Hair follicular keratinocyte (primary cell): ENCODE measurements around a stretch of chr15.

GRCh38 chr15:91942557-91942983 lies 89.1 kb downstream of the SLCO3A1 start:
- RAMPAGE, long total RNA: no peak

DNA sequence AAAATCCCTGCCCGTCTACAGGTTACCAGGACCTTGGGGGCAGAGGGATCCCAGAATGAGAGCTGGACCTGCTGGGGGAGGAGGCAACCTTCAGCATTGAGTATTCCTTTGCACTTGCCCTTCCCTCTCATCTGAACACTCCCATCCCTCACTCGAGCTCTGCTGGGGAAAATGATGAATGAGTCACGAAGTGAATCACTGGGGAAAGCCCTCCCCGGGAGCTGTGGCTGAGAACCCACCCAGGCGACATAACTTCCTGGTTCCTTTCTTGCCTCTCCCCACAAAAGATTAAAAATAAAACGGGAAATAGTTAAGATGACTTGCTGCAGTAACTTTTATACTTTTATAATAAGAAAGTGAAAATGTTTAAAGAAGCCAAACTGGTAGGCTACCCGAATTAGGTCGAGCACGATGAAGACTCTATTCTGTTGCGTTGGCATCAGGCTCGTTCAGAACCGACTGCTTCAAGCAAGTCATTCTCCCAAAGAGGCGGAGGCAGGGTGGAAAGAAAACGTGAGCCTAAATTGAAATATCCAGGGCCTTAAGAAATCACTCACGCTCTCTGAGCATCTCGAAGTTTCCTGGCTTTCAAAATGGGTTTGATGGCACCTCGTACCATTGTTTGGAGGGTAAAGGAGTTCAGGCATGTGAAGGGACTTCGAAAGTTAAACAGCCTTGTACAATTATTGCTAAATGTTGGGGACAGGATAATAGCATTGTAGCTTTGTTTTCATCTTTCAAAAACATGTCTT lies 216.3 kb downstream of the SLCO3A1 start:
- RAMPAGE, long total RNA: no peak

GRCh38 chr15:92614318-92614789 lies 41.2 kb downstream of the FAM174B start:
- RAMPAGE, long total RNA: no peak

DNA sequence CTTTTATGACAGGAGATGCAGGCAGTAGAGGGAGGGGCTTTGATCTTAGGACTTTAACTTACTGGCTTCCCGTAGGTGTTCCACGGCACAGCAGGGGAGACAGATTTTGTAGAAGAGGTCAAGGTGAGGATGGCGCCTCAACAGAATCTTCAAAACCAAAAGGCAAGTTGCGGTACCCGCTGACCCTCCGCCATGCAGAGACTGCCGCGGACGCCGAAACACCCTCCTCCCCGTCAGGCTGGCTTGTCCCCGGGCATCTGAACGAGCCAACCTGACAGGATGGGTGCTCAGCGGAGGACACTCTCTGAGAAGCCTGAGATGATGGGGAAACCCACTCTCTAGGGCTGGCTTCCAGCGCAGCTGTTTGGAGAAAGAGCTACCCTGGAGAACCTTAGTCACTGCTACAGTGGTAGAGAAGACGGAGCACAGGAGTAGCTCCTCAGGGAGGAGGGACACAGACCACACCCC lies 39.1 kb downstream of the FAM174B start:
- RAMPAGE, long total RNA: no peak

GRCh38 chr15:92617282-92618274 lies 38.0 kb downstream of the FAM174B start:
- RAMPAGE, long total RNA: no peak

DNA sequence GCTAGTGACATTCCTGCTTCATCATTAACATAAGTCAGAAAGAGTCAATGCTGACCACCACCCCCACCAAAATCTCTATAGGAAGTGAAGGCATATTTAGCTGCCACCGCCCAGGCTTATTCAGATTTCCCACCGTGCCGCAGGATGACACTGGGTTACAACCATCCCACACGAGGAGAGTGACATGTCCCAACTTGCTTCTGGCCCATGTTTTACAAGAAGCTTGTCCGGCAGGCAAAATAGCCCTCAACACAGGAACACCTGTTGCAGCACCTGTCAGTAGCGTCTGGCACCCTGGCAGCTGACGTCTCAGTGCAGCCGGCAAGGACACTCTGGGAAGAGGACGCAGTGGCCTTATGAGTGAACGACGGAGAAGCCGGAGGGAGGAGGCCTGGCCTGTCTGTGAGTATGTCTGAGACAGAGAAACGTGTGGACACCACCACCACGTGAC lies 32.2 kb downstream of the FAM174B start:
- RAMPAGE, long total RNA: no peak

DNA sequence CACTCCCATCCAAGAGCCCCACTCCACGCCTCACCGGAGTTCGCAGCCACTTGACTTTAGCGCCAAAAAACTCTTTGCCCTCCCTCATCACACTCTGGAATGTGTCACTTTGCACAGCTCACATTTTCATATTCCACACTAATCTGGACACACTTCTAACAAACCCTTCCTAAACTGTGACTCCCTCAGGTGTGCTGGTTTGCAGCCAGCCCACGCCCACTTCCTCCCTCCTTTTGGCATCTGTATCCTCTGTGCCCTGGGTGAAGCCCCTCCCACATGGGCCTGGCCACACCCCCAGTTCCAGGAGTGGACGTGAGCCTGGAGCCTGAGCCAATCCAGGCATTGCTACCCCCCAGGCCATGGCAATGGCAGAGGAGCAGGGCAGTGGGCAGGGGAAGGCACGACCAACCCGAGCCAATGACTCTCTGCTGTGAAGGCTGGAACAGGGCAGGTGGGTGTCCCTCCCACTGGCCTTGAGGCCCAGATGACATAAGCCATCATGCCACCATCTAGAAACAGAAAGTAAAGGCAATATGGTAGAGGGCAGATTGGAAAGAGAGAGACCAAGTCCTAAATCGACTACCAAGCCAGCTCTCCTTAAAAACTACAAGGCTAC lies 18.7 kb downstream of the FAM174B start:
- RAMPAGE, long total RNA: no peak

DNA sequence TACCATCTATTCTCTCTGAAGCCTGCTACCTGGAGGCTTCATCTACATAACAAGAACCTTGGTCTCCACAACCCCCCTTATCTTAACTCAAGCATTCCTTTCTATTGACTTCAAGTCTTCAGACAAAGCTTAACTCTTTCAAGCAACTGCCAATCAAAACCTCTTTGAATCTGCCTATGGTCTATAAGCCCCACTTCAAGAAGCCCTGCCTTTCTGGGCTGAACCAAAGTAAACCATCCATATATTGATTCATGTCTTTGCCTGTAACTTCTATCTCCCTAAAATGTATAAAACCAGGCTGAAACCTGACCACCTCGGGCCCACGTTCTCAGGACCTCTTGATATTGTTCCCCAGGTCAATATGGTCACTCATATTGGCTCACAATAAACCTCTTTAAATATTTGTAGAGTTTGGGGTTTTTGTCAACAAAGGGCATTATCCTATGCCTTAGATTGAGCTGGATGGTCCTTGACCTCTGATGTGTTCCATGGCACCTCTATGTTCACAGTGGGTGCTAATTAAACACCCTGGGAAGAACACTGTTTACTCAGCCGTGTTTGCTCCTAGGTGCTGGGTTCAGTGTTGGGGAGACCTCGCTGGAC lies 7.6 kb downstream of the FAM174B start:
- RAMPAGE, long total RNA: no peak

GRCh38 chr15:92667392-92668337 lies 12.1 kb upstream of the FAM174B start:
- RAMPAGE, long total RNA: no peak

- RAMPAGE, long total RNA: no peak
Measured at GRCh38 chr15:92714007-92715092, 58.8 kb upstream of the FAM174B start.

GRCh38 chr15:92820016-92821122 lies 79.8 kb upstream of the CHD2 start:
- RAMPAGE, long total RNA: no peak

DNA sequence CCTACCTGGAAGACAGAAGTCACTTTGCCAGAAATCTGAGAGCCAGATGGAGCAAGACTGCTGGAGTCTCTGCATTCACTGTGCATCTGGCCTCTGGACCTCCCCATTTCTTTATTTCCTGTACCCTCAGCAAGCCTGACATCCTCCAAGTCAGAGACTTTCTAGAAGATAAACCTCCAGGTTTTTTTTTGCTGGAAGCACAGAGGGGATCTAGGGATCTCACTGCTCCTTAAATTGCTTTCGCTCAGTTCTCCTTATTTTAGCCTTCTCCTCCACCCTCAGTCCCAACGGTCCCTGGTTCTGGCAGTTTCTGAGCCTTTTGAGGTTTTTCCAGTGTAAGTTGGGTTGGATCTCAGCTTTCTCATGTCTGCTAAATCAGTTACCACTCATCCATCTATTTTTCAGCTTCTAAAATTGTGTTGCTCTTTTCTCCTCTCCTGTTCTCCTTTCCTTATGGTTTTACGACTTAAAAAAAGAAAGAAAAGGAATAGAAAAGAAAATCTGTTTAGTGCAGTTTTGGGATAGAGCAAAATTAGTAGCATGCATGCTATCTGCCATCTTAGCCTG lies 22.7 kb upstream of the CHD2 start:
- RAMPAGE, long total RNA: no peak

- RAMPAGE, long total RNA: no peak
Measured at GRCh38 chr15:92882487-92883110, 17.5 kb upstream of the CHD2 start.

DNA sequence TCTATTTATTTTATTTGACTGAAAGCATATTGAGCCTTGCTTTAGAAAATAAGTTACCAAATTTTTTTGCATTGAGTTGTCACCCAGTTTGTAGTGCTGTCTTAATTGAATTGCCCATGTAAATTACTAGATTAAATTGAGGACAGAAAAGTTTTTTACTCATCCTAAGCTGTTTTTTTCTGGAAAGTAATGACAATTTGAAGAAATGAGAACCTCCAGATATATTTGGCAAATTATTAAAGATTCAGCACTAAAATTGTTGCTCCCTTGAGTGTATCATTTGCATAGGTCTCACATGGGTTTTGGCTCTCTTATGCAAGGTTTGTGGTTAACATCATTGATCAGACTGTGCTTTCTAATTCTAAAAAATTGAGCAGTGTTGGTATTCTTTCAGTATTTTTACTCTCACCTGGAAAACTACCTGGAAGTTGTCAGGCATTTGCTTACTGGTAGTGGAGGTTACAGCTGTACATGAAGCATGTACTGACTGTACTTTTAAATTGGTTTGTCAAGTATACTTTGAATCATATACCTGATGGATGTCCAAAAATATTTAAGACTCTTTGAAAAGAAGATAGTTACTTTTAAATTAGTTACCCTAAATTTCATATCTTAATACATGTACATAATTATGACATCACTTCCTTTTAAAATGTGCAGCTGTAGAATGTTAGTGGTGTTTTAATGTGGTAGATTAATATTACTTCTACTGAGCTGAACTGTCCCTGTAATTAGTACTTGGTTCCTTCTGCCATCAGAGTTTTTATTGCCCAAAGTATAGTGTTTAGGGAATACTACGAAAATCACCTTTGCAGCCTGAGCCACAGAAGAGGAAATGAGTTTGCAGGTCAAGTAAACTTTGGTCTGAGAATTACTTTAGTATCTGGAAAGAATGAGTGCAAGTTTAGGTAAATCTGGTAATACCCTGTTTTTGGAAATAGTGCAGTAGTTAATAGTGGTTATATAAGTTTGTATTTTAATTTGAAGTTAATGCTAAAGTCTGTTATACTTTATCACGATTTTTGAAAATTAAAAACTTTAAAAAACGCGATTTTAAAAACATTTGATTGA lies 2.7 kb downstream of the CHD2 start:
- RAMPAGE, long total RNA: no peak

- RAMPAGE, long total RNA: no peak
Measured at GRCh38 chr15:92922416-92922862, 22.3 kb downstream of the CHD2 start.

GRCh38 chr15:92923962-92924840 lies 24.1 kb downstream of the CHD2 start:
- RAMPAGE, long total RNA: no peak

DNA sequence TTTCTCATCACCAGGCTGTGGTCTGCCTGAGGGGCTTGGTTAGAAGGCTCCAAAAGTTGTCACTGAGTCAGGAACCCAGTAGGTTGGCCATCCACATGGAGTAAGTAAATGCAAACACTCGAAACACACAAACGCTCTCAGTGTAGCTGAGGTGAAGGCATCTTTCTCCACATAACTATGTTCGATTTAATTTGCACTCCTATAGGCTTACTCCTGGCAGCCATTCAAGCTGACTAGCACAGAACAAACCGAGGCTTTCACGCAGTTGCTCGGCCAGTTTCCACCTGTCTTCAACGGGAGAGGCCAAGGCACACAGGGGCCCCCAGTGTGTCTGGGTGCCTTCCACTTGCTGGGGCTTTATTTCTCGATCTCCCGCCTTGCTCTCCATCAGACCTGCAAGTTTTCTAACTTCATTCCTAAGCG lies 18.9 kb downstream of the RGMA start:
- RAMPAGE, long total RNA: no peak

DNA sequence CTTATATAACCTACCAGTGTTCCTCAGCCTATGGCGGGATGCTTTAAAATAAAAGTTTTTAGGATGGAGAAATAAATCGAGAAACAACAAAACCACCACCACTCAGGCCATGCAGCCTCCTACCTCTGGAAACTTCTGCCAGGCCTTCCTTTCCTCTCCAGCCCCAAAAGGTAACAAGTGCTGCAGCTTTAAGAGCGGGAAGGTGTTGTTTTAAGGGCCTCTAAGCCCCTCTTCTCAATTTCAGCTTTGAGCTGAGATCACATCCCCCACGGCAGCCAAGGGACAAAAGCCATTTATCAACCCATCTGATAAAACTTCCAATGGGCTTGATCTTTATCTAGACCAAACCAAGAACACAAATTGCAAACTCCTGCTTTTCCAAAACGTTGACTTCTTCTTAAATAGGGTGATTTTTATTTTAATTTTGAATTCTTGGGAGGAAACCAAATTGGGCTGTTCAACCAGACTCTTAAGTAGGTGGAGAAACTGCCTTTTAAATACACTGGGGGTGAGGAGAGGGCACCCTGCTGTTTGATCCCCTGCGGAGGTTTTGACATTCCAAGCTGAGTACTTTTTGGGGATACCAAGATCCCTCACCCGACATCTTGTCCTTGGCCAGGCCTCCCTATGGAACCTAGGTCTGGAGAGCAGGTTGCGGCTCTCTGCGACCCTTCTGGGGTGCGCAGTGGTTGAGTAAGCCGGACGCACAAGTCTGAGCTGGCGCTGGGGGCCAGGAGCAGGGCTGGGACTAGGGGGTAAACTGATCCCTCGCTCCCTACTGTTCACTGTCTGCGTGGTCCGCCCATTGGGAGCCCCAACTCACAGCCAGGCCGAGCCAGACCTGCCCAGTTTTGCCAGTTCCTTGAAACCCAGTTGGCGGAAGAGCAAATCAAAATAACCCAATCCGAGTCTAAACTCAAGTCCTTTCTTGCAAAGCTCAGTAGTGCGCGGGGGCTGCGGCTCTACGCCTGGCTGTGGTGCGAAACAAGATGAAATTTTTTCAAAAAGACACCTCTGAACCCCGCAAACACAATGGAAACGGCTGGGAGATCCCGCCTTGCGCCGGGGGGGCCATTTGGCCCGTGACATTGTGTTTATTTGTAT lies 17.8 kb downstream of the RGMA start:
- RAMPAGE, long total RNA: no peak

DNA sequence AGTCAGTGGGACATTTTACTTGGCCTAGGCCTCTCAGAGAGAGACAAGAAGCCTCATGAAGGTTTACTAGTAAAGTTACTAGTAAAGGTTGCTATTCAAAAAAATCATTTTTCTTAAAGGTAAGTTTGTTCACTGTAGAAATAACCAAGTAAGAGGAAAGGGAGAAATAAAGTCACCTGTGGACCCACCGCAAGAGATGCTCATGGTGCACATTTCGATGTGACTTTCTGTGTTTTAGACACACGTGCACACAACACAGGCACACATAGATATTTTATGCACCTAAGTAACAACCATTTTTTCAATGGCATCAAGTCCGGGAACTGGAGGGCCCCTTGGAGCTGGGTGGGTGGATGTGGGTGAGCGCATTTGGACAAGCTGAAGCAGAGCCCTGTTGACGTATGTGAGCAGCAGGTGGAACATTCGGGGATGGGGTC lies 180.7 kb upstream of the RGMA start:
- RAMPAGE, long total RNA: no peak

DNA sequence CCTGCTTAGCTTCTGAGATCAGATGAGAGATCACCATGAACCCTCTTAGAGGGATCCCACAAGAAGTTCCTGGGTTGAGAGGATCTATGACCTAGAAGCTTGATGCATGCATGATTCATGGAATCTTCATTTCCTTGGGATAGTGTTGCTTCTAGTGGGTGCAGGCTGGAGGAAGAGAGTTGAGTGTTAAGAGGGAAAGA lies 331.2 kb upstream of the RGMA start:
- RAMPAGE, long total RNA: no peak